Tibial nerve (tissue), 3 donors: ENCODE data around the gene SSTR3.

DNA sequence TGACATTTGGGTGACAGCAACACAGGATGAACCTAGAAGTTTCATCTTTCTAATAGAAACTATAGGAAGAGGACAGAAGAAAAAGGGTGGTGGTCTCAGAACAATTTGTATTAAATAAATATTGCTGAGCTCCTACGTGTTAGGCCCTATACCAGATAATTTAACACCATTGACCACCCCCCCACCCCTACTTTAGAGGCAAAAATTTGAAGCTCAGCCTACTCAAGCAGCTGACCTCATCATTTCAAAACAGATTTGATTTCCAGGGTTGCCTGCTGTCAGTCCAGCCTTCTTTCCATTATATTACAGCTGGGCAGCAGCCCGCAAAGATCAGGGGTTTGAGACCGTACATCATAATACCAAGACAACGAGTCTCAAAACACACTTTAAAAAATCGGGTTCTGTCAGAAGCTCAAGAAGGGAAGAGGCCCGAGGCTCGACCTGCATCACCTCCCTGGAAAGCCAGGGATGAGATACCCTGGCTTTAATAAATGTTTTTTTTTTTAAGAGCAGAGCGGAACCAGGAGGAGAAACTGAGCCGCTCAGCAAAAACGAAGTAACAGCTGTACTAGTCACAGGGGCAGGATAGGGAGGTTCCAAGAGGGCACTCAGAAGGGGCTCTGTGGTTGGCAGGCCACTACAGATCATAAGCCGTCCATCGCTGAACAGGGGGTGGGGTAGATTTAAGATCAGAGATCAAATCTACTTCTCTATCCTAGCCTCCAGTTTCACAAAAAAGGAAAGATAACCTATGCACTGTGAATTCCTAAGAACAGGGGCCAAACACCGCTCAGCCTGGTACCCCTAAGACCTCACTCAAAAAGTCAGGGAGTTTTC is 821 bp downstream of the EIF3D start:
- PRO-cap, result no peak
- RAMPAGE, long total RNA, 3 experiments, result no peak in any of the 3 experiments

DNA sequence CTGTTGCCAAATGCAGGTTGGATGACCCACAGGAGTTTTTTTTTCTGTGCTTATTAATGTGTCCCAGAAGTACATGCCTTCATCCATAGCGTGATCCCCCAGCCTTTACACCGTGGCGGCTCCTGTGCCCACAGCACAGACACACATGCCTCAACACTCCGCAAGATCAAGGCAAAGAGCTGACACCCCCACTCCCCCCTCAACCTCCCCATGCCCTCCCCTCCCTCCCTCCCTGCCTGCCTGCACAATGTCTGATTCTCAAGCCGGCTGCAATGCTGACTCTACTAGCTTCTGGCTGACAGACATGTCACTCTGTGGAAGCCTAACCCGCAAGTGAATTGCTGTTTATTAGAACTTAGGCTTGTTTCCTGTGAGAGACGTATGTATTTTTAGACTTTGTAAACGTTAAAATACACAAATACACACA is 2.2 kb downstream of the CACNG2 start:
- PRO-cap, result no peak
- RAMPAGE, long total RNA, 3 experiments, result no peak in any of the 3 experiments

DNA sequence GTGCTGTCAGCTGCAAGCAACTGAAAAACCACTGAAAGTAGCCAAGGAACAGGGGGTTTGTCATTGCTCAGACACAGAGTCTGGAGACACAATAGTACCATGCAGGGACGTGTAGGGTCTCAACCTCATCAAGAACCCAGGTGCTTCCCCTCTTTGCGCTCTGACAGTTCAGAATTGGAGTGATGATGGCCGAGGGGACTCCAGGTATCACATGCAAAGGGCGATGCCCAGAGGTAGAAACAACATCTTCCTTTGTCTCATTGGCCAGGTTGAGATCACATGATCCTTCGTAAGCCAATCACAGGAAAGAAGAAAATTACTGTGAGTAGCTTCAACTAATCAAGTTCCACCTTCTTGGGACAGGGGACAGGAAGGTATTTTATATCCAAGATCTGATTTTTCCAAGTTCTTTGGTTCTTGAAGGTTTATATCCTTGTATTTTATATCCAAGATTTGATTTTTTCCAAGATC is 11.6 kb upstream of the CSF2RB start:
- PRO-cap, result no peak
- RAMPAGE, long total RNA, 3 experiments, result no peak in any of the 3 experiments

- PRO-cap, result no peak
- RAMPAGE, long total RNA, 3 experiments, result no peak in any of the 3 experiments
These were observed 24.6 kb downstream of the CSF2RB start for GRCh38 chr22:36937933-36938557.

GRCh38 chr22:37018470-37019195 is 614 bp downstream of the TST start:
- PRO-cap, result no peak
- RAMPAGE, long total RNA, 3 experiments, result no peak in any of the 3 experiments

GRCh38 chr22:37032401-37033468 is 13.2 kb downstream of the MPST start:
- PRO-cap, result no peak
- RAMPAGE, long total RNA, 3 experiments, result no peak in any of the 3 experiments

DNA sequence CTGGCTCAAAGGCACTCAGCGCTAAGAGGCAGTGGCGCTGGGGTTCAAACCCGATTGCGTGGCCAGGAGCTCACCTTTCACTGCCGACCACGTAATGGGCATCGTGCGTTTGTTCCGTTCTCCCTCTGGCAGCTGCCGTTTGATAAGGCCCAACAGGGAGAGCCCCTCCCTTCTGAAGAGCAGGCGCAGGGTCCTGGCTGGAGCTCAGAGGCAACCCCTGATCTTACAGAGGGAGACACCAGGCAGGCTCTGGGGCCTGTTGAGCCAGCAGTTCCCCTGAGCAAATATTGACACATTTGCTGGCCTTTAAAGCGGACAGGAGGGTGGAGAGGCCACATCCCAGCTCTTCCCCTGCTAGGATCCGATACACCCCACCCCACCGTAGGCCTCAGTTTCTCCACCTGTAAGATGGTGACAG is 11.7 kb upstream of the C1QTNF6 start:
- PRO-cap, result no peak
- RAMPAGE, long total RNA, 3 experiments, result no peak in any of the 3 experiments

GRCh38 chr22:37211866-37213049 is at the start of gene SSTR3:
TSS of gene SSTR3 (minus strand) at chr22:37212477.
- PRO-cap, result no peak
- RAMPAGE, long total RNA, 3 experiments, result no peak in any of the 3 experiments

DNA sequence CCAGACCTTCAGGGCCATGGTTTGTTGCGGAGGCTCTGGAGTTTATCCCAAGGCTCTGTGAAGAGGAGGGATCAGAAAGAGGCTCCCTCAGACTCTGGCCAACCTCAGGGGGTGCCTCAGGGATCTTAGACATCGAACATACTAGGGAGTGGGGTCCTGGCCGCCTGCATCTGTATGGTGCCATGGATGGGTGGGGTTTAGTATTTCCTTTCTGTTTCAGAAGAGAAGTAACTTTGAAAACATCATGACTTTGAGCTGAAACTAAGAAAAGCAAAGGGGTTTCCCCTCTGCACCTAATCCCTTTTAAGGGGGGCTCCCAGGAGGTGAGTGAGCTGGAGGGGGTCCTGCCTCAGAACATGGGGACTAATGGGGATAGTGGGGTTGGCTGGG is 11.7 kb upstream of the SSTR3 start:
- PRO-cap, result no peak
- RAMPAGE, long total RNA, 3 experiments, result no peak in any of the 3 experiments

- PRO-cap, result no peak
- RAMPAGE, long total RNA, 3 experiments, result no peak in any of the 3 experiments
These were observed 14.9 kb upstream of the RAC2 start for GRCh38 chr22:37258945-37259369.

GRCh38 chr22:37284082-37284788 is 1.9 kb downstream of the CYTH4 start:
- PRO-cap, result no peak
- RAMPAGE, long total RNA, 3 experiments, result no peak in any of the 3 experiments

GRCh38 chr22:37312592-37313069 is 30.3 kb downstream of the CYTH4 start:
- PRO-cap, result no peak
- RAMPAGE, long total RNA, 3 experiments, result no peak in any of the 3 experiments

- PRO-cap, result no peak
- RAMPAGE, long total RNA, 3 experiments, result no peak in any of the 3 experiments
These were observed 36.6 kb downstream of the CYTH4 start for GRCh38 chr22:37318861-37319440.

DNA sequence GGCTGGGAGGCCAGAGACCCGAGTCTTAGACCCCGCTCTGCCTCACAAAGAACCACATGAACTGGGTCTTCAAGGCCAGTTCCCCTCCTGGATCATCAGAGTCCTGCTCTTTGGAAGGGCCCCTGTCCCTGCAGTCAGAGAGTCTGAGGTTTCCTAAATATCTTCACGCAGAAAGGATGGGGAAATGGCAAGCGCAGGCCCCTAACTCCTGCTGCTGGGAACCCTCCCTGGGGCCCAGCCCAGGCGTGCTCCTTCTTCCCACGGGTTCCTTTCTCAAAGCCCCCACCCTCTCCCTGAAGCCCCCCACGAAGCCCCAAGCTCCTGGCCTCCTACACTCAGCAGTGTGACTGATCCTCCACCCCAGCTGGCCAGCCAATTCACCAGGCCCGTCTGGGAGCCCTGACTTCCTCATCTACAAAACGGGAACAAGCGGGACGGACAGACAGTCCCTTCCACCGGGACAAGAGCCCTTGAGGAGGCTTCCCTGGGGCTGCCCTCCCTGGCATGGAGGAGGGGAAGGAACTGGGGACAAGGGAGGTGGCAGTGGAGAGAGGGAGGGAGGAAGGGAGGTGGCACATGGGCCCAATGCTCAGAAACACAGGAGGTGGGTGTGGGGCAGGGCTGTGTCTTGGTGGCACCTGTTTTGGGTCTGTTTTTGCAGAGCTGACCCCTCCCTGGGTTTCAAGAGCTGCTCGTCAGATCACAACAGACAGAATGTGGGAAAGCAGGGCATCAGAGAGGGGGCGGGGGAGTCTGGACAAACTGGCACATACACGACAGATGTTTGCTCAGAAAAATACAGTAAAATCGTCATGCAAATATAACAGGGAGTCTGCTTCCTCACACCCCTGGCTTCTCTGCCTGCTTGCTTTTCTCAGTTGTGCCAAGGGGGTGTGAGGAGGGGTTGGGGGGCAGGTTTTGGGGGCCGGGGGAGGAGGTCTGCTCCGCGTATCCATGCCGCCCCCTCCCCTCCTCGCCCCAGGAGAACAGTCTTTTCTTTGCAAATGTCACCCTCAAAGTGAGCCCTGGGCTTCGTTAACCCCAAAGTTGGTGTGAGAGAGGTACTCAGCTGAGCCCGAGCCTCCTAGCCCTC is 56.9 kb downstream of the ELFN2 start:
- PRO-cap, result no peak
- RAMPAGE, long total RNA, 3 experiments, result no peak in any of the 3 experiments

- PRO-cap, result no peak
- RAMPAGE, long total RNA, 3 experiments, result no peak in any of the 3 experiments
These were observed 15.3 kb downstream of the CARD10 start for GRCh38 chr22:37503760-37504396.

GRCh38 chr22:37517760-37518366 is 1.4 kb downstream of the CARD10 start:
- PRO-cap, result no peak
- RAMPAGE, long total RNA, 3 experiments, result no peak in any of the 3 experiments

DNA sequence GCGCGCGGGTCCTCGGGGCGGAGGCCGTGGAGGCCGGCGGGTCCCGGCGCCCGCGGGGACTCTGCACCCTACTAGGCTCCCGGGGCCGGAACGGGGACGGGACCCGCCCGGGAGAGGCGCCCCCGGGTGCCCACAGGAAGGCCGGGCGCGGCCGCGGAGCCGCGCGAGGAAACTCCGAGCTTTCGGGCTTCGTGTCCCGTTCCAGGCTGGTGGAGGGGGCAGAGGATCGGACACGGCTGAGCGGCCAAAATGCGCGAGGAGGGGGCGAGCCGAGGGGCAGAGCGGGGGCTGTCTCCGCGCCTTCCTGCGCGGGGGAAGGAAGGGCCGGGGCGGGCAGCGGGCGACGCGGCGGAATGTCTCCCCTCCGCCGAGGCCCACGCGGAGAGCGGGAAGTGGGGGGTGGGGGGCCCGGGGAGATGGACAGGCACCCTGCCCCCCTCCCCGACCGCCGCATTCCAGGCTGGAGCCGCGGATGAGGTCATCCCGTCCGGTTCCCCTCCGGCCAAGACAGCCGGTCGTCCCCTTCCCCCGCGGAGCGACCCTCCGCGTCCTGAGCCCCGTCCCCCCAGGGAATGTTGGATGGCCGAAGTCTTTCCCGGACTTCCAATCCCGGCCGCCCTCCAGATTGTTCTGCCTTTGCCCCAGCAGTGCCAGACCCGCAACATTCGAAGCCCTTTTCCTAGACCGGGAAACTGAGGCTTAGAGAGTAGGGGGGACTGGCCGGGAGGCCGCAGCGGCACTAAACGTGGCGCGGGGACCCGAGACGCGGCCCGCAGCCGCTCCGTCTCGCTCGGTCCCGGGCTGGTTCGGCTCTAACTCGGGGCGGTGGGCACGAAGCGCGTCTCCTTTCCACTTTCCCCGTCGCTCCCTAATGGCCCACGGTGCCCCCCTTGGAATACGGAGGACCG is 575 bp downstream of the CDC42EP1 start:
- PRO-cap, result bidirectional peak, plus-strand start at position 320 of the sequence, minus-strand start at position 331 of the sequence; bidirectional peak, plus-strand start at position 391 of the sequence, minus-strand start at position 355 of the sequence; unidirectional peak, minus-strand start at position 870 of the sequence
- RAMPAGE, long total RNA, 3 experiments, result no peak in any of the 3 experiments

GRCh38 chr22:37563051-37563746 is 2.9 kb downstream of the CDC42EP1 start:
- PRO-cap, result unidirectional peak, minus-strand start at chr22:37563450
- RAMPAGE, long total RNA, 3 experiments, result no peak in any of the 3 experiments

GRCh38 chr22:37566152-37566859 is 6.0 kb downstream of the CDC42EP1 start:
- PRO-cap, result no peak
- RAMPAGE, long total RNA, 3 experiments, result no peak in any of the 3 experiments

GRCh38 chr22:37567126-37567603 is 6.9 kb downstream of the CDC42EP1 start:
- PRO-cap, result no peak
- RAMPAGE, long total RNA, 3 experiments, result no peak in any of the 3 experiments